Mesangial cell (primary cell): ENCODE measurements around a stretch of chr18.

- RAMPAGE, long total RNA = no peak
These were observed 12.5 kb downstream of the CNDP1 start for GRCh38 chr18:74546512-74547552.

- RAMPAGE, long total RNA = no peak
These were observed 206.1 kb downstream of the ZNF407 start for GRCh38 chr18:74803561-74804345.

DNA sequence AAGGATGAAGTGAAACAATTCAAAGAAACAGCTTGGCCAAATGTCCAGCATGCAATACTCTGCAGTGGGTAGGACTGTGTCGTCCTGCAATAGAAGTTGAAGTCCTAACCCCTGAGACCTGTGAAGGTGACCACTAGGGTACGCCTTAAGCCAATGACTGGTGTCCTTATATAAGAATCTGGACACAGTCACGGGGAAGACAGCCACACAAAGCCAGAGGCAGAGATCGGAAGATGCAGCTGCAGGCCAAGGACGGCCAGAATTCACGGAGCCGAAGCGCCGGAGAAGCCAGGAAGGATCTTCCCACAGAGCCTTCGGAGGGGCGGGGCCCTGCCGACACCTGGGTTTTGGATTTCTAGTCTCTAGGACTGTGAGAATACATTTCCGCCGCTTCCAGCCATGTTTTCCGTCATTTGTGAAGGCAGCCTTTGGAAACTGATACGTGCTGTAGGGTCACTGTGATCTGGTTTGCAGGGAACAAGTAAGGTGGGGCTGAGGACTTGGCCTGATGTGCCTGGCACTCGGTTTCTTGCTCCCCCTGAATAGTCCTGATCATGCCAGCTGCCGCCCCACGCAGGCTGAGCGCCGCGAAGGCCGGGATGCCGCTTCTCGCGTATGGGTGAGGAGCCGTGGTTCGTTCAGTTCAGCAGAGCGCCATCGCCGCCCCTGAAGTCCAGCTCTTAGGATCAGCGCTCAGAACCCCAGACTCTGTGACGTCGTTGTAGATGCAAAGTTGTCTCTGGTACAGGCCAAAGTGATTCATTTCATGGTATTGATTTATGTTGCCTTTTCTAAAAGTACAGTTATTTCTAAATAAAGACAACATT is 38.7 kb downstream of the PTGR3 start:
- RAMPAGE, long total RNA = no peak

GRCh38 chr18:75207306-75207879 is 1.5 kb downstream of the PTGR3 start:
- RAMPAGE, long total RNA = no peak

GRCh38 chr18:75209893-75210227 is 737 bp upstream of the TSHZ1 start:
- RAMPAGE, long total RNA = no peak

GRCh38 chr18:75226162-75226951 is 15.8 kb downstream of the TSHZ1 start:
- RAMPAGE, long total RNA = no peak

DNA sequence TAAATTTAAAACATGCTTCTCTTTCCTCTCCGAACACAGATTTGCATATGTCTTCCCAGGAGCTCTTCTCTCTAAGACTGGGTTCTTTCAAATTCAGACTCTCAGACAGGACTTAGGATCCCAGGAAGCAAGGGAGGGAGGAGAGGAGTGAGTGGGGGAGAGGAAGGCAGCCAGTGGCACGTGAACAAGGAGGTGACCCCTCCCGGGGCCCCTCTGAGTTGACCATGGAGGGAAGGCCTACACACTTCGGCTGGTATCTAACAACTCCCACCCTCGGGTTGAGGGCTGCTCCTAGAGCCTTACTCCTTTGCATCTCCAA is 344.3 kb downstream of the ZNF516 start:
- RAMPAGE, long total RNA = no peak

DNA sequence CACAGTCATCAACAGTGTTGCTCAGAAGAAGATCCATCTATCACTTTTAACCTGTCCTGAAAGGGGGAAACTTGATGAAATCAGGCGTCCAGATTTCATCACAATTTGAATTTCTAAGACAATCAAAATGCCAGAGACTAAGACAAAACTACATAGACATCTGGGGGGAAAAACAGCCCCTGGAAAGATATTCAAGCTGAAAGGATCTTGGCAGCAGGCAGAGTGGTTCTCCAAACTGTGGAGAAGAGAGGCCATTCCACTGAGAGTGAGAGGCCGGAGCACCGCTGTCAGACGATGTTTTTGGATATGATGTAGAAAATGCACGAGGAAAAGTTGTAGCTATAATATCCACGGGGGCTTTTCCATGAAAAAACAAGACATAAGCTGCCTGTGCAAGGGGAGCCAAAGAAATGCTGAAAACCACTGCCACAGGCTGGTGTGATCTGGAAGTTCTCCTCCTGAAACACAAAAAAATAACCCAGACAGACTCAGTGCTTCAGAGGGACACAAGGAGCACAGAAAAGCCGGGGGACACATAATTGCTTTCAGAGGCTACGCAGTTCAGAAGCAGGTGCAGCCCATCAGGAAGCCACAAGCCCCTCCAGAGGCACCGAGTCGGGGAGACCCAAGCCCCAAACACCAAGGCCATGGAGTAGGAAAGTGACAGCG is 98.4 kb downstream of the ZNF516 start:
- RAMPAGE, long total RNA = no peak

DNA sequence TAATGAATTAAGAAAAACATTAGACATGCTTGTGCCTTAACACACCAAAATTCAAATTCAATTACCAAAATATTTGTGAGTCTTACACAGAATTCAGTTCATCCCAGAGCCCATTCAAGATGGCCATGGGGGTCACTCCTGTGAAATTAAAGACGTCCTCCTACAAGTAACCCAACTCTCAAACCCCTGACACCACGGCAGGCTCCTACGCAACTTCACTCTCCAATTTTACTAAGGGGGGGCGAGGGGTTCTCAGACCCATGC is 5.1 kb downstream of the ZNF516 start:
- RAMPAGE, long total RNA = no peak

GRCh38 chr18:76521706-76522785 is 27.0 kb upstream of the ZNF516 start:
- RAMPAGE, long total RNA = no peak

- RAMPAGE, long total RNA = no peak
These were observed 64.2 kb upstream of the ZNF516 start for GRCh38 chr18:76559239-76559624.

- RAMPAGE, long total RNA = no peak
These were observed 70.1 kb upstream of the ZNF516 start for GRCh38 chr18:76564996-76565703.

GRCh38 chr18:76670547-76670901 is 151.8 kb upstream of the ZNF236 start:
- RAMPAGE, long total RNA = no peak

GRCh38 chr18:76820900-76821336 is 1.4 kb upstream of the ZNF236 start:
- RAMPAGE, long total RNA = no peak

DNA sequence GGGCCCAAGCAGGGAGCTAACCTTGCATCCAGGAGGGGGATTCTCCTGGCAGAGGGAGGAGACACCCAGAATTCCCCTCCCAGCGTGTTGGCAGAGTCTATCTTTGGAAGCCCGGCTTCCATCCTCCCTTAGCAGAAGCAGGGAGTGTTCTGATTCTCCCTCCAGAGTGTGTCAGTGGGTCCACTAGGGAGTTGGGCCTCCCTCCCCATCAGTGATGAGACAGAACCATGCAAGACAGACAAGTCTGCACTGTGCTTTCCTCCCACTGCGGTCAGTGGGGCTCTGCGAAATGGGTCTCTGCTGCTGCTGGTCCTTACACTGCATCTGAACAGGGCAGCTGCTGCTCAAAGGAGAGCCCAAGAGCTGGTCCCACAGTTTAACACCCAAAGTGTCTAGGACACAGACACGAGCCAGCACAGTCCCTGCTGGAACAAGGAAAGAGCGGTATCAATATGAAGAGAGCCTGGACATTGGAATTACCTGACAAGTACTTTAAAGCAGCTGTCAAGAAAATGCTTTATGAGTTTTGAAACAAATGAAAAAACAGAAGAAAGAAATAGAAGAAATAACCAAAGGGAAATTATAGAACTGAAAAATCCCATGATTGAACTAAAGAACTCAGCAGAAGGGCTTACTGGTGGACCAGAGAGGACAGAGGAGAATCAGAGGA is 40.2 kb downstream of the ZNF236 start:
- RAMPAGE, long total RNA = no peak

DNA sequence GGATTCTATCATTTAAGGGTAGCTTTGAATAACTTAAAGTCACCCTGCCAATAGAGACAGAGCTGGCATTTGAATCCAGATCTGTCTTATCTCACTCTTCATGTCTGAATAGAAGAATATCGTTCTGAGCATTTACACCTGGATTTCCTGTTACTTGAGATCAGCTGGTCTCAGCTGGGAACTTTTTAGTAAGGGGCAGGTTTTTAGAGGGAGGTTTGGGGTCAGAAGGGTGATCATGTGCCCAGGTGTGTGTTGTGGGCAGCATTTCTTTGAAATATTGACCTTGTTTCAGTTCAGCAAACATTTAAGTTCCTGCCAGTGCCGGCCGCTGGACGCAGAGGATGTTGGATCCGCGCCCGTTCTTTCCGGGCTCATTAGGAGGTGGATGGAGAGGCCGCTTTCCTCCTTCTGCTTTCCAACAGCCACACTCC is 131.1 kb downstream of the ZNF236 start:
- RAMPAGE, long total RNA = no peak

DNA sequence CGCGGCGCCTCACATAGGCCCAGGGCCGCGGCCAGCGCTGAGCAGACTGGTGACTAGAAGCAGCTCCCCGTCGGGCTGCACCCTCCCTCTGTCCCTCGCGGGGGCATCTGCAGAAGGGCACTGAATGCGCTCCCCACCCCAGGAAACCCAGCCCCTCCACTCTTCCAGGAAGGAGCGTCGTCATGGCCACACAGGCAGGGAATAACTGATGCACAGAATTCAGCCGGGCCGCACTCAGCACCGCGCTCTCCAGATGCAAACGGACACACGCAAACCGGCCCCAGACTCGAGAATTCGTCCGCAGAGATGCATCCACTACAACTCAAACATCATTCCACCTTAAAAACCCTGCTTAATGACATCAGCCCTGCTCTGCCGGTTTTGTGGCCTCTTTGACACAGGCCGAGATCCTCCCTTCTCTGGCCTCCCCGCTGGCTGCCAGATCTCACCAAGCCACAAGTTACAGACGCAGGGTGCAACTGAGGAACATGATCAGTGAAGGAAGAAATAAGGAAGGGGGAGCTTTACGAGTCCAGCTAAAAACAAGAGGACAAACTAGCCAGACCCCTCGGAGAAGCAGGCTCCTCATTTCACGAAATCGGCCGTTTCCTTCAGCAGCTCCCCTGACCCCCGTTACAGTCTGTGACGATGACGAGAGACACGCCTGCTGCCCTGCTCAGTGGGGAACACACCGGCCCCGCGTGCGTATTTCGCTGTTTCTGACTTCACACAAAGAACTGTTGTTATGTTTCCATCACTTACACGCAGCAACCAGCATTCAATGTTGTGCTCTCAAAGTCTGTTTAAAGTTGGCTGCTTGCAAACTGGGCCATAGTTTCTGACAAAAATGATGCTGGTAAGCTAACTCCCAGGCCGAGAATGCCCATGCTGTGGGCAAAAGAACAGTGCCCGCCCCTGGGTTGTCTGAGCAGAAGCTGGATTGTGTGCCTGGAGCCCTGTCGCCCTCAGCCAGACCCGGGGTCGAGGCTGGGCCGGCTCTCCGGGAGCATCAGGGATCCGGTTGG is 40.1 kb downstream of the MBP start:
- RAMPAGE, long total RNA = no peak

DNA sequence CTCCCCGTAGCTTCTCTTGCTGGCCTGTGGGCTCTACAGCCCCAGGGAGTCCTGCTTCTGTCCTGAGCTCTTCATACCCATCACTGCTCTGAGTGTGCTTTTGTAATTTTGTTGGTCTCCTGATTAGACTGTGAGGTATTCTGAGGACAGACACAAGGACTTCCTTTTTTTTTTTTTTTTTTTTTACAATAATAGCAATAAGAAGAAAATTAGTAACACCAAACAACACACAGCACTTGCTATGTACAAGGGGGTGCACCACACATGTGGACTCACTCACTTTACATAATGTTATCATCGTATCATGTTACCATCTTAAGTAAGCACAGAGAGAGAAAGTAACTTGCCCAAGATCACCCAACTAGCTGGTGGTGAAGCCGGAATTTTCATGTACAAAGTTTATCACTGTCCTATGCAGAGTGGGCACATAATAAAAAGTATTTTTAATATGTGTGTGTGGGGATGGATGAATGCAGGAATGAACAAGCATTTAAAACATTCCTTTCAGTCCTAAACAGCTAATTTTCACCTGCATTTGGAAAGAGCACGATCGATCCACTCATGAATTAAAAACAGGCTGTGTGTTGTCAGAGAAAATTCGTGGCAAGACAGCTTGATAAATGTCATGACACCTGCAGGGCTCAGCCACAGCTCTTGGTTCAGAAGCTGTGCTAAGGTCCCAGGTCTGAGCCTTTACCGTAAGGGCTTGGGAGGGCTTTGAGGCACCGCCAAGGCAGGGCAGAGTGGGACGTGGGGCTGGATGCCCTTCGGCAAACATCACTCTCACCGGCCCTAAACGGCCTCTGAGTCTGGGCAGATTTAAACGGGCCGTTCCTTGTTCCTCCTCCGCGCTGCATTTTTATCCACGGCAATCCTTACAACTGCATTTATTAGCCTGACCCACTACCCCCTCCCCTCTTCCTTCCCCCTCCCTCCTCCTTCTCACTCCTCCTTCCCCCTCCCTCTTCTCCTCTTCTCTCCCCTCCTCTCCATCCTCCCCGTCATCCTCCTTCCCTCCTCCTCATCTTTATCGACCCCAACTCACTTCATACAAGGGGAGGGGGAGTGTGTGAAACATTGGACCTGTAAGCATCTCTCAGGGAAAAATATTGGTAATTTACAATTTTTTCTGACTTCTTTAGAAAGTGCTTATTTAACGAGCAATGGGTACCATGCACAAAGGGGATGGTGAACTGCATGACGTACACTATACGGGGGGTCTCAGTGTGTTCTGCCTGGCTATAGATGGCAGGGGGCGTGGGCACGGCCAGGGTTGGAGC is 34.1 kb downstream of the MBP start:
- RAMPAGE, long total RNA = no peak

DNA sequence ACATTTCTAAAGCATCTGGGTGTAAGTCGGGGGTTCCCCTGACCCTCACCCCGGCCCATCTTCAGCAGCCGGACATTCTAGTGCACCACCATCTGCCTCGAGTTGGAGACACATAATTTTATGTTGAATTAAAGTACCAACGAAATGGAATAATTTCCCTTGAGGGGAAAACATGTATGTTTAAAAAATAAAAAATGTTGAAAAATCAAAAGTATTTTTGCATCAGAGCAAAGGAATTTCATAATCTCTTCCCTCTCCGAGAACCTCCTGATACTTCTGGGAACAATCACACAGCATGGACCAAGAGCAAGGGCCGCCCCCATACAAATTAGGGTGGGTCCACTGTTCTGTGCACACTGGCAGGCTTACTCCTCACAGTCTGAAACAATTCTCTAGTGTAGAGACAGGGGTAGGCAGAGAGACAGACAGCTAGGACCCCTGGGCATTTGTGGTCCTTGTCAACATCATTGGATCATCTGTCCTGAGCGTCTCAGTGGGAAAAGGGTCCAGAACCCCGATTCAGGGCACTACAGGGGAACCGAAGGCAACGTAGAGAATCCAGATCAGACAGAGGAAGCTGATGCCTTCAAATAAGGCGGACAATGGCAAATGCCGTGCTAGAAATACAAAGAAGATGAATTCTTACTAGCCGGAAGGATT is 29.1 kb downstream of the MBP start:
- RAMPAGE, long total RNA = no peak

- RAMPAGE, long total RNA = no peak
These were observed 2.5 kb downstream of the MBP start for GRCh38 chr18:77130009-77130618.